ENCODE data around the gene C16orf74.

DNA sequence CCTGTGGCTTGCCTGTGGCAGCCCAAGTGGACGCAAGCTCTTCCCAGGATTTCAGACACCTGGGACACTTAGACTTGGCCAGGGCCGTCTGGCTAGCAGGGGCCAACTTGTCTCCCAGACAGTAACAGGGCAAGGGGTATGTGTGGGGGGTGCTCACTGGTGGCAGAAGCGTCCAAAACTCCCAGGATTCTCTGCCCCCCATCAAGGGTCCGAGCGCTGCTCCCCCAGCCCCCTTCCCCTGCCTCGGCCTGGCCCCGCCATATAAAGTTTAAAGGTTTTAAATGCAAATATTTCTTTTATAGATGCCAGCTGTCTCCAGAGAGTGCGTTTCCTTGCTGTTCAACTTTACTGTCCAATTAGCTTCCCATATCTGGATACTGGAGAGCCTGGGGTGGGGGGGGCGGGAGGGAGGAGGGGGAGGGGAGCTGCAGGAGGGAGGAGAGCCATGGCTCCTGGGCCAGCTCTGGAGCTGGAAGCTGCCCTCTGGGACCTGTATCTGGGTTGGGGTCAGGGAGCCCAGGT, 6.4 kb upstream of the GSE1 start:
- RRBS, result no CpG with 5 or more reads among the region's 9 CpGs

GRCh38 chr16:85619804-85620793, 7.0 kb downstream of the GSE1 start:
- RRBS, result no CpG with 5 or more reads among the region's 29 CpGs

- RRBS, result 51% methylated on average over 11 of the region's 27 CpGs
Observed at GRCh38 chr16:85636247-85636815, 23.2 kb downstream of the GSE1 start.

DNA sequence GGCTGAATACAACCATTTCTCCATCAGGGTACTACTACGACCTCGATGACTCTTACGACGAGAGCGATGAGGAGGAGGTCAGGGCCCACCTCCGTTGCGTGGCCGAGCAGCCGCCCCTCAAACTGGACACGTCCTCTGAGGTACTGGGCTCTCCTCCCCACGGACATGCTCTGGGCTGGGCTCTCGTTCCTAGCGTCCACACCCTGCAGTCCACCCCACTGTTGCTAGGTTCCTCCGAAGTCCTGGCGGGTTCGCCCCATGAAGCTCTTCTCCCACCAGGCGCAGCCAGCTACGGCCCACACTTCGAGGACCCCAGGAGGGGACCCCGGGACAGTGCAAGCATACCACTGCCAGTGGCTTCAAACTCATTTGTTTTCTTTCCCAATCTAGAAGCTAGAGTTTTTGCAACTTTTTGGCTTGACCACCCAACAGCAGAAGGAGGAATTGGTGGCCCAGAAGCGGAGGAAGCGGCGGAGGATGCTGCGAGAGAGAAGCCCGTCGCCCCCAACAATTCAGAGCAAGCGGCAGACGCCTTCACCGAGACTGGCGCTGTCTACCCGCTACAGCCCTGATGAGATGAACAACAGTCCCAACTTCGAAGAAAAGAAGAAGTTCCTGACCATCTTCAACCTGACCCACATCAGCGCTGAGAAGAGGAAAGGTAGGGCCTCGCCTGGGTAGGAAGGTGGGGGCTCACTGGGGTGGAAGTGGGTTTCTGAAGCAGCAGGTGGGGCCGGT, 25.6 kb downstream of the GINS2 start:
- RRBS, result 52% methylated on average over 1 of the region's 35 CpGs

DNA sequence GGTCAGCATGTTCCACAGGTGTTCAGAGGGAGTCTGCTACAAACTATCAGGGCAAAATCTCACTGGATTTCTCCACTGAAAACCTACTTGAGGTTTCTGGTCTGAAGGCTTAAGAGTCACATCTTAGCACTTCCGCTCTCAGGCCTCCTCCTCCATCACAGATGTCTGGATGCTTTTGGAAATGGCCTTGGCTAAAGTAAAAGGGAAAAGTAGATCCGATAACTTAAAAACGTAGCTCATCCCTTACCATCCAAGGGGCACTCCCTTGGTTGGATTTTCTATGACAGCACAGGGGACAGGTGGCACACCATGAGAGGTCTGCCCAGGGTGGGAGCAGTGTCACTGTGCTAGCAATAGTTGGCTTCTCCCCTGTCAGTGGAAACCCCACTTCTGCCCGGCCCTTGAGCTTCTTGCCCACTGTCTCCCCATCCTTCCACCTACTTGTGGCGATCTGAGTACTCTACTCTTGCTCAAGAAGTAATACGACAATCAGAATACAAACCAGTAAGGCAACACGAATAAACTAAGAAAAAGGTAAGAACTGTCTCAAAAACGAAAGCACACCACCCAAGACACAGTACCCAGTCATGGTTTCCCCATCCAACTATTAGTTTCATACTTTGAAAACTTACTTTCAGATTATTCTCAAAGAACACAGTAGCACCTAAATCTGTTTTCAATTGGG, 14.2 kb downstream of the GINS2 start:
- RRBS, result no CpG with 5 or more reads among the region's 8 CpGs

DNA sequence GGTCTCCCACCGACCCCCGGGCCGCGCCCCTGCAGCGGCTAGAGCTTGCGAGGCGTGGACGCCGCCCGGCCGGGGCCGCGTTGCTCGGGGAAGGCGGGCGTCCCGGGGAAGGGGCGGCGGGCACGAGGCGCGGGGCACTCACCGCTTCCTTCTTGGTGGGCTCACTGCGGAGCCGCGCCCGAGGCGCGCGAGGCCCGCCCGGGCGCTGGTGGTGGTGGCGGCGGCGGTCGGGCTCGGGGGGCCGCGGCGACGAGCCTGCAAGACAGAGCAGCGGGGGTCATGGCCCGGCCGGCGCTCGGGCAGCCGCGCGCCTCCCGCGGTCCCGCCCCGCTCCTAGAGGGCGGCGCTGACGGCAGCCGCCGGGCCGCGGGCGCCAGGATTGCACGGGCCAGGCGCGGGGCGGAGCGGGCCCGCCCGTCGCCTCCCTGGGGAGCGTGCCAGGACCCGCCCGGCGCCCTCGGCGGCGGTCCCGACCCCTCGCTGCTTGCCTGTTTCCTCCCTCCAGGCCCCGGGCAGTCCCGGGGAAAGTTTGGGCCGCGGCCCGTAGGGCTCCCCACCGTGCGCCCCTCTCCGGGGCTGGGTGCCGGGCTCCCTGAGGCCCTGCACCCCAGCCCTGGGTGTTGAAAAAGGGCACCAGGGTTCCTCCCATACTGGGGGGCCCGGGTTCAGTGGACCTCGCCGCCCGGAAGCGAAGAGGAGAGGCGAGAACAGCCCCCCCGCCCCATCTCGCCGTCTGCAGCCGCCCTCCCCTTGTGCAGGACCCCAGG, at the start of gene C16orf74:
Gene C16orf74 (minus strand): TSS at position 313 of the 767 bp plus-strand sequence.
- RRBS, result 2% methylated on average over 72 of the region's 98 CpGs

DNA sequence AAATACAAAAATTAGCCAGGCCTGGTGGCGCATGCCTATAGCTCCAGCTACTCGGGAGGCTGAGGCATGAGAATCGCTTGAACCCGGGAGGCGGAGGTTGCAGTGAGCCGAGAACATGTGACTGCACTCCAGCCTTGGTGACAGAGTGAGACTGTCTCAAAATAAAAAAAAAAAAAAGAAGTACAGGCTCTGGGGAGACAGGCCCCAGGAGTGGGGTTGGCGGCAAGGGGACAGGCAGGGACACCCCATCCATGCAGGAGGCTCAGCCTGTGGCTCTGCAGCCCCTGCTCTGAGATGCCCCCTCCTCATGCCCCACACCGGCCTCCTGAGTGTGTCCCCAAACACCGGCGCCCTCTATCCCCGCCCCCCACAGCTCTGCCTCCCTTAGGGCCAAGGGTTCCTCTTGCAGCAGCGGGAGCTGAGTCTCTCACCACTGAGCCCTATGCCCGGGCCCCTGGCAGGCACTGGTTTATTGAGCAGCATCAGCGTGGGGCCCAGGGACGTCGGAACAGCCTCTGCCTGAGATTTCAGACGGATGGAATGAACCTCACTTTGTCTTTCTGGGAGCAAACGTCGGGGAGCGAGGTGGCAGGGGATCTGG, 4.9 kb upstream of the C16orf74 start:
- RRBS, result 88% methylated on average over 4 of the region's 20 CpGs

DNA sequence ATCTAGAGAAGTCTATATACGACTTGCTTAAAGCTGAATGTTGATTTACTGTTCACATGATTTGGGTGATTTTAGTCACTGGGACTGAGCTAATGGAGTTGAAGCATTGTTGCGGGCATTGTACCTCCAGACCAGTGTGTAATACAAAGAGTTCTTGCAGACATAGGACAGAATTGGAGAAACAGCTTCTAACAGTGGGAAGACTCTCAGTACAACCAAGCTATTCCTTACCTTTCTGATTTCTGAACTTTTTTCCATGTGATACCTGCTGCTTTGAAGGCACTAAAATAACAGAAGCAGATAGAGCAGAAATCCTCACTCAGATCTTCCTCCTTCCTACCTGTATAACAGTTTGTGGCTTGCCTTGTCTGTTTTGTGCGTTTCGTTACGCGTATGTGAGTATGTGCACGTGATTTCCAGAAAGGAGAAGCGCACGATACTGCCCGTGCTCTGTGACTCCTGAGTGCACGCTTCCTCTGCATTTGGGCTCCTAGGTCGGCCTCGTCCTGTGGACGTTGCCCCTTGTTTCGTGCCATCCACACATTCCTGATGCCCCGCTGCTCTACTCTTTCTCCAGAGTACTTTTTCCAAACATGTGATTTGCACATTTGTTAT, 4.0 kb downstream of the COX4I1 start:
- RRBS, result no CpG with 5 or more reads among the region's 16 CpGs

DNA sequence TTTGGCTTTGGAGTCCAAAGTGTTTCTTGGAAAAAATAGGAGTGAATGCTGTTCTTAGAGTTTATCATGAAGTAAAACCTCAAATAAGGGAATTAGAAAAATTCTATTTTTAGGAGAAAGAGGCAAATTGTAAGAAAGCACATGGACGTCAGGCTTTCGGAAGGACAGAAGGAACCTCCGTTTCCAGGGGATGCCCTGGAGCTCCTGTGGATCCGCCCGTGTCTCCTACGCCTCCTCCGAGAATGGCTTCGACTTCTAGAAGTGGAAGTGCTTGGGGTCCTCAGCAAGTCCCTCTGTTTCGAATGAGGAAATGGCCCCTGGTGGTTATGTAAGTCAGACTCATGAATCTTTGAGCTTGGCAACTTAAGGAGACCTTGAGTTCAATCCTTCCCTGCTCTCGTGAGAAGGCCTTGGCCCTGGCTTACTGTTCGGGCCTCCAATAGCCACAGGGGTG, 38.8 kb downstream of the COX4I1 start:
- RRBS, result no CpG with 5 or more reads among the region's 11 CpGs

DNA sequence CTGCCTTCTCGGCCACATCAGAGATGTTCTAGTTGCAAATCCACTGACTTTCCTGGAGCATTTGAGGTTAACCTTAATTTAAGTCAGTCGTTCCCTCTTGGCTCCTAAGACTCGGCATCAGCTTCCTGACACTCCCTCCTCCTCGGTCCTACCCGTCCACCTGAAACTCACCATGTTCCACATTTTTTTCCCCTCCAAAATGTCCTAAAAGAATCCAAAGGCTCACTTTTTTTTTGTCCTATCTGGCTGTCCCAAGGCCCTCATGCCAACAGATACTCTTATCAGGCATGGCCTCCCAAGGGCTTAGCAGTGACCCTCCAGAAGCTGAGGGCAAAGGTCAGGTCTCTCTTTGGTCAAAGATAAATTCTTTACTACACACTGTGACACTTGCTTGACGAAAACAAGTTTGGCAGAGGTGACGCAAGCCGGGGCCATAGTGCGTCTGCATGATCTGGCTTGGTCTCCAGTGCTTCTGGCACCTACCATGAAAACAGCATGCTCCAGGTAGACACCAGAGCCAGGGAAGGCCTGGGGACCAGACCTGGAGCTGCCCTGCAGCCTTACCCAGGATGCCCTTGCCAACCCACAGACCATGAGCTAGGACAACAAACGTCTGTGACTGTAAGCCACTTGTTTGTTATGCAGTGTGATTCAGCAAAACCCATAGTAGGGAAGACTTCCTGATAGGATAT, 48.6 kb upstream of the IRF8 start:
- RRBS, result no CpG with 5 or more reads among the region's 10 CpGs

DNA sequence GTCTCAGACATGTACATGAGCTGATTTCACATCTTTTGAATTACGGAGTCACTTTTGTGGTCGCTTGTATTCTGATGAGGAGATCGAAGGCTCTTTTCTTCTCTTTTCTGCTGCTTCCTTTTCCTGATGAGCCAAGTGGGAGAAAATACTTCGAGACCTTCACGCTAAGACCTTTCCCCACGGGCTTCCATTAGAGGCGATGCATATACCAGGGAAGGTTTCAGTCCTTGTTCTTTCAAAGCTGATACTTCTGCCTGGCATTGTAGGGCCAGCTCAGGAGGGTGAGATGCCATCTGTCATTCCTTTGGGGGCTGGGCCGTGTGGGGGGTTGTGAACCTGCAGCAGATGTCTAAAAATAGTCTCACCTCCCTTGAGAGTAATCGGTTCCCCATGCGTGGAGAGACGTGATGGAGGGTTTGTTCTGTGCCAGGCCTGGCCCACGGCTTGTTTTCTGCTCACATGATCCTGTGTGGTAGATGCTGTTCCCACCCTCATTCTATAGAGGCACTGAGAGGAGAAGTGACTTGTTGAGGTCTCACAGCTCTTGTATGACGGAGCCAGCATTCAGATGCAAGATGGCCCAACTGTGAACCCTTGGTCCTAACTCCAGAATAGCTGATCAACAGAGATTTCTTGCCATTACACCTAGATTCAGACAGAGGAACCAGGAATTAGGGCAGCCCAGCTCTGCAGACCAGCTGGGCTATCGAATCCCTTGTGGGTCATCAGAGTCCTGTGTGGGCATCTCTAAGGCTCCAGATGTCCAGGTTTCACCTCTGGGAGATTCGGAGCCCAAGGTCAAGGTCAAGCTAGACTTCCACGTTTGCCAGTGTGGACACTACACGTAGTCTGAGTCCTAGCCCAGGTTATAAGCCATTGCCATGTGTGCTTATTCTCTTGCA, 4.6 kb downstream of the IRF8 start:
- RRBS, result no CpG with 5 or more reads among the region's 17 CpGs

GRCh38 chr16:85909235-85909514, 10.2 kb downstream of the IRF8 start:
- RRBS, result no CpG with 5 or more reads among the region's 2 CpGs

- RRBS, result no CpG with 5 or more reads among the region's 12 CpGs
Observed at GRCh38 chr16:85974668-85975712, 76.0 kb downstream of the IRF8 start.

- RRBS, result 7% methylated on average over 14 of the region's 27 CpGs
Observed at GRCh38 chr16:86198287-86199200, 299.6 kb downstream of the IRF8 start.

- RRBS, result no CpG with 5 or more reads among the region's 15 CpGs
Observed at GRCh38 chr16:86243999-86244727, 266.2 kb upstream of the FOXF1 start.

GRCh38 chr16:86382059-86382467, 128.3 kb upstream of the FOXF1 start:
- RRBS, result 33% methylated on average over 4 of the region's 10 CpGs

DNA sequence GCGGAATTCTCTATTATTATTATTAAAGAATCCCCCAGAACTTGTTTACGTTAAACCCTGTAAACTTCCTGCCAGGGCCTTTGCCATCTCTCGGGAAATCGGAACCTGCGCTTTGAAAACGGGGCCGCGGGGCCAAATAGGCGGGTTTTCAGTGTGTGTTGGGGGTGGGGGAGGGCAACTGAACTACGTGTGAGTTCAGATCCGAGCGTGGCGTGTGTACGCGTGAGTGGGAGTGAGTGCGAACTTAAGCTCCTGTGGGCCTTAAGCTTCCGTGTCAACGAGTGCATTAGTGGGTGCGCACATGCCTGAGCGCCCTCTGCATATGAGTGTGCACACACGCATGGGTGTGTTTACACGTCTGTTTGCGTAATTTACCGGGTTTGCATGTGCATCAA, 1.4 kb upstream of the FOXF1 start:
- RRBS, result no CpG with 5 or more reads among the region's 24 CpGs

- RRBS, result 6% methylated on average over 4 of the region's 42 CpGs
Observed at GRCh38 chr16:86512586-86513500, 2.5 kb downstream of the FOXF1 start.

- RRBS, result 5% methylated on average over 9 of the region's 29 CpGs
Observed at GRCh38 chr16:86555399-86555886, 408 bp upstream of the MTHFSD start.

- RRBS, result 82% methylated on average over 8 of the region's 33 CpGs
Observed at GRCh38 chr16:87053002-87053763, 264.0 kb downstream of the C16orf95 start.

Data from UCH-1 (cell line).